PFSK-1 (cell line): Measurements from ENCODE around the genes MT1M, CPNE2, PLLP and CX3CL1.

- RRBS: 38% methylated on average over 24 of the region's 43 CpGs
Measured at GRCh38 chr16:56632361-56633217, at the start of gene MT1M. Gene MT1M, plus strand, starts transcription at chr16:56632659.

DNA sequence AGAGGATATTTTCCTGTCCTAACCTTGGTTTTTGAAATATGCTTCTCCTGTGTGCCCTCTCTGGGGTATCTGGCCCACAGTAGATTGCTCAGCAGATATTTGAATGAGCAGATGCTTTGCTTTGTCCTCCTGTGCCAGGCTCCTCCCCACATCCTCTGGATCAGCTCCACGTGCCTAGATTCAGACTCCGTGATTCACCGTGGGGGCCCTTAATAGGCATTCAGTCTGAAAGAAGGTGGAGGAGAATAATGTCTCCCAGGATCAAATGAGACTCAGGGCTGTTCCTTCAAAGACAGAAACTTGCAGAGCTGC lies 16.1 kb upstream of the SLC12A3 start:
- RRBS: no CpG with 5 or more reads among the region's 3 CpGs

DNA sequence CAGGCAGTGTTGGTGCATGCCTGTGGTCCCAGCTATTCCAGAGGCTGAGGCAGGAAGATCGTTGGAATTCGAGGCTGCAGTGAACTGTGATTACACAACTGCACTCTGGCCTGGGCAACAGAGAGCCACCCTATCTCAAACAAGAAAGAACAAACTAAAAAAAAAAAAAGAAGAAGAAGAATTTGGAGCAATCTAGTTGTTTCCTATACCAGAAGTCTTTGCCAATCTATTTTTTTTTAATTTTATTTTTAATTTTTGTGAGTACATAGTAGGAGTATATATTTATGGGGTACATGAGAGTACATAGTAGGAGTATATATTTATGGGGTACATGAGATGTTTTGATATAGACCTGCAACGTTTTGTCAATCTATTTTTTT lies 6.1 kb downstream of the CETP start:
- RRBS: no CpG with 5 or more reads among the region's 3 CpGs

- RRBS: no CpG with 5 or more reads among the region's 9 CpGs
Measured at GRCh38 chr16:56981217-56981771, 8.1 kb upstream of the NLRC5 start.

GRCh38 chr16:57062161-57062810 lies 30.1 kb upstream of the CPNE2 start:
- RRBS: no CpG with 5 or more reads among the region's 12 CpGs

GRCh38 chr16:57092110-57093169 lies at the start of gene CPNE2:
Gene CPNE2, plus strand, starts transcription at chr16:57092583.
- RRBS: under 1% methylated on average over 51 of the region's 139 CpGs

DNA sequence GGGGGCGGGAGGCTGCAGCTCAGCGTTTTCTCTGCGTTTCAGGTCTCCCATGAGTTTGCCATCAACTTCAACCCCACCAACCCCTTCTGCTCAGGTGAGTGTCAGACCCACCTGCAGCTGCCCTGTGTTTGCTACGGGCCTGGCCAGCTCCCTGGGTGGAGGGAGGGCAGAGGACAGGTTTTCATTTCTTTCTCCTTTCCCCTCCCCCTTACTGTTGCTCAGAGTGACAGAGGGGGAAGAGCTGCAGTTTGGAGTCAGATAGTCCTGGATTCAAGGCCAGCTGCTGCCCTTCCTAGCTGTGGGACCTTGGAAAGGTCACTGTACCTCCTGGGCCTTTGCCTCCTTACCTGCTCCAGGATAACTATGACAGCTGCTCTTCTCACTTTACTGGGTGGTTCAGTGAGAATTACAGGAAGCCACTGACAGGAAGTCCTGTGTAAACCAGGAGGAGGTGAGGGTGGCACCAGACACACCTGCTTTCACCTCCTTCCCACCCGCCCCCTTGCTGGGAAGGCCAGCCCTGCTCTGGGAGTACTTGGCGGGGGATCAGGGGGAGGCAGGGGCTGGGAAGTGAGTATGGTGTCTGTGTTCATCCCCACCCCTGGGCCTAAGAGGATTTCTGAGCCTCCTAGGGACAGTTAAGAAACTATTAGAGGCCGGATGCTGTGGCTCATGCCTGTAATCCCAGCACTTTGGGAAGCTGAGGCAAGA lies 42.5 kb downstream of the CPNE2 start:
- RRBS: no CpG with 5 or more reads among the region's 7 CpGs

DNA sequence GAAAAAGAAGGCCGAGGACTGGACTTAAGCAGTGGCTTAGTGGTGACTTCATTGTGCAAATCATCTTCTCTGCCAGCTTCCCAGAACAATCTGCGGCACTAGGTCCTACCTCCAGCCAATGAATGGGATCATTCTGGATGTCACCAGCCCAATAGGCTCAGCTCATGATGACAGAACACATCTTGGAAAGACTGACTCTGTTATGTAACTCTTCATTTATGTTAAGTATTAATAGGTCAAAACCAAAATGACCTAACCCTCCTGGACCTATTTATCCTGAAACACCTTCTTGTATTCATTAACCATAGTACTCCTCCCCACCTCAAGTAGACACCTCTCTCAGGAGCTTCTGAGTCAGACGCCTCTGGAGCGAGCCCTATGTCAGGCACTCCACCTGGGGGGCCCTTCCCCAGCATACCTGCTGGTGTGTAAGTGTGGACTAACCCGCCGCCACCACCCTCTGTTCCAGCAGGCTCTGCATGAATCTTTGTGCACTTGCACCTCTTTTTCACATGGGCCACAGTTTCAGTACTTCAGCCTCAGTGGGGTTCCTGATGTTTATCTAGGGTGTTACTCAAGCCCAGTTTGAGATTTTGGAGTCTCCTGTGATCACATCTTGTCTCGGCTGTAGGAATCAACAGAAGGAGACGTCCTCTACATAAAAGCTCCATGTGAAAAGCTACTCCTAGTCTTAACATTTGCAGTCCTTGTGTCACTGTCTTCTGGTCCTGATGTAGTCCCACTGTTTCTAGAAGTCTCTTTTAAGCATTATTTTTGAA lies 7.3 kb downstream of the ARL2BP start:
- RRBS: no CpG with 5 or more reads among the region's 8 CpGs

GRCh38 chr16:57253244-57253627 lies 8.2 kb downstream of the ARL2BP start:
- RRBS: no CpG with 5 or more reads among the region's 2 CpGs

DNA sequence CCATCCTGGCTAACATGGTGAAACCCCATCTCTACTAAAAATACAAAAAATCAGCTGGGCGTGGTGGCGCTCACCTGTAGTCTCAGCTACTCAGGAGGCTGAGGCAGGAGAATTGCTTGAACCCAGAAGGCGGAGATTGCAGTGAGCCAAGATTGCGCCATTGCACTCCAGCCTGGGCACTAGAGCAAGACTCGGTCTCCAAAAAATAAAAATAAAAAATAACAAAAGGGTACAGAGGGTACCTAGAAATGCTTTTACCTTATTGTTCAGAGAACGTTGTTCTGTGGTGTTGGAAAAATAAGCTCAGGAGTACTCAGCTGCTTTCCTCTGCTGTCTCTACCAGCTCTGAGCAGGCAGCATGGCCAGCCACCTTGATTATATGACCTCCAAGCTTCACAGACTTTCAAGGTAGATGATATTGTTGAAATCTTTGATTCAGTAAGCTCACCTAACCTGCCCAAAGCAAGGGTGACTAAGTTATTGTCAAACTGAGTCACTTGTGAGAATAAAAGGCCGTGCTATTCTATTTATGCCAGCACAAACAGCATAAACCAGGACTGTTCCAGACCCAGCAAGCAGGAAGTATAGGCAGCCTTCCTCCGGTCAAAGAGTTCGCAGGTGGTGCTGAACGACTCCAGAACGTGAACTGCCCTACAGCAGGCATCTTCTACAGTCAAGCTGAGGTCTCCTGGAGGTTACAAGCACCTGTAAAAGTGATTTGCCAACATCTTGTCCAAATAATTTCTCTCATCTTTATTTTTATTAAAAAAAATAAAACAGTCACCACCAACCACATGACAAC lies 10.5 kb downstream of the ARL2BP start:
- RRBS: no CpG with 5 or more reads among the region's 11 CpGs

DNA sequence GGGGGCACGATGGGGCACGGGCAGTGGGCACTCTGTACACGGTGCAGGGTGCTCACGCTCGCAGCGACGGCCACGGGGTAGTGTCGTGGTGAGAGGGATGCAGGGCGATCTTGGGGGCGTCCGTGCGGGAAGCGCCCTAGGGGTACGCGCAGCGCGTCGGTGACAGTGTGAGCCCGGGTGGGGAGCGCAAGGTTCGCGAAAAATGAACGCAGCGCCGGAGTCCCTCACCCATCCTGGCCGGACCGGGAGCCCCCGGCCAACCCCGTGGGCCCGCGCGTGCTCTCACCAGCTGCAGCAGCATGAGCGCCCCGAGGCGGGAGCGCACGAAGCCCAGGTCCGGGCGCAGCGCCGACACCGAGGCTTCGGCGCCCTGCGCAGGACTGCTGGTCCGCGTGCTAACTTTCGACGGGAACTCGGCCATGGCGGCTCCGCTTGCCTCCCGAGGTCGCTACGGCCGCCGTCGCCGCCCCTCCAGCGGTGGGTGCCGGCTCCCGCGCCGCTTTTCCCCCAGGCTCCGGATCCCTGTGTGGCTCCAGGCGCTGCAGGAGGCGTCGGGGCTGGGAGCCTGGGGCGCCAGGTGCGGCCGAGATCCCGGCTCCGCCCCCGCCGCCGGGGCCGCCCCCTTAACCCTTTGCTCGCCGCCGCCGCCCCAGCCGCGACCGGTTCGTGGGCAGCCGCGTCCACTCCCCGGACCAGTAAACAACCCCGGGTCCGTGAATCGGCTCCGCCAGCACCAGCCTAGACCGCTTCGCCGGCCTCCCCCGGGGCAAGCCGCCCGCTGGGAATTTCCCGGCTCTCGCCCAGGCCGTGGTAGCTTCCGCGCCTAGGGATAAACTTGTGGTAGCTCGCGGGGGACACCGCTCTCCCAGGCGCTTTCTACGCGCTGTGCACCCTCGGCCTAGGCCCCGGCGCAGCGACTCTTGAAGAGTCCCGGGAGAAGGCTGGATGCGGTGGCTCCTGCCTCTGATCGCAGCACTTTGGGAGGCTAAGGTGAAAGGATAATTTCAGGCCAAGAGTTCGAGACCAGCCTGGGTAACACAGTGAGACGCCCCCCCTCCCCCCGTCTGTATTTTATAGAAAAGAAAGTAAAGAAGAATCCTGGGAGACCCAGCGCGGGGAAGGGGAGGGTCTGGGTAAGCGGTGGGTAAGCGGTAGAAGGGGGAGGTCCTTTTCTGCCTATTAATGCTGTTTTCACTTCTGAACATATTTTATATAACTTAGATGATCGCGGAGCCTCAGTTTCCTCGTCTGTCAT lies at the start of gene PLLP:
Gene PLLP (minus strand): TSS at position 553 of the 1,255 bp plus-strand sequence.
- RRBS: 49% methylated on average over 50 of the region's 127 CpGs

DNA sequence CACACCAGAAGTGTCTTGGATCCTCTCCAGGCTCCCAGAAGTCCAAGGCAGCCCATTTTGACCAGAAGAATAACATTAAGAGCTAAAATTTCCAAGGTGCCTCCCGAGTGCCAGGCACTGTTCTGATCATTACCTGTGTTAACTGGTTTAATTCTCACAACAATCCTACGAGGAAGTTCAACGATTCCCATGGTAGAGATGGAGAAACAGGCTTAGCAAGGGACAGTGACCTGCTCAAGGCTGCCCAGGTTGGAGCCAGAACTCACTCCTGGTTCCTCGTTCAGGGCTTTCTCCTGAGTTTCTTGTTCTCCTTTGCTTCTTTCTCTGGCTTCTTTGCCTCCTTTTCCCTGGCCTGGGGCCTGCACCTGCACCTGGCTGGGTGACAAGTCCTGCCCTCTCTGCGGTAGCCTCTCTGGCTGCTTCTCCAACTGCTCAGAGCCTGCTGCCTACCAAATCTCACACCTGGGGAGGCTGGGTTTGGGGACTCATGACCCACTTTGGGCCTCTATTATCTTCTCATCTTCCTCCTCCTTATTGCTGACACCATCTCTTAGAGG lies 2.8 kb downstream of the CCL22 start:
- RRBS: no CpG with 5 or more reads among the region's 5 CpGs

DNA sequence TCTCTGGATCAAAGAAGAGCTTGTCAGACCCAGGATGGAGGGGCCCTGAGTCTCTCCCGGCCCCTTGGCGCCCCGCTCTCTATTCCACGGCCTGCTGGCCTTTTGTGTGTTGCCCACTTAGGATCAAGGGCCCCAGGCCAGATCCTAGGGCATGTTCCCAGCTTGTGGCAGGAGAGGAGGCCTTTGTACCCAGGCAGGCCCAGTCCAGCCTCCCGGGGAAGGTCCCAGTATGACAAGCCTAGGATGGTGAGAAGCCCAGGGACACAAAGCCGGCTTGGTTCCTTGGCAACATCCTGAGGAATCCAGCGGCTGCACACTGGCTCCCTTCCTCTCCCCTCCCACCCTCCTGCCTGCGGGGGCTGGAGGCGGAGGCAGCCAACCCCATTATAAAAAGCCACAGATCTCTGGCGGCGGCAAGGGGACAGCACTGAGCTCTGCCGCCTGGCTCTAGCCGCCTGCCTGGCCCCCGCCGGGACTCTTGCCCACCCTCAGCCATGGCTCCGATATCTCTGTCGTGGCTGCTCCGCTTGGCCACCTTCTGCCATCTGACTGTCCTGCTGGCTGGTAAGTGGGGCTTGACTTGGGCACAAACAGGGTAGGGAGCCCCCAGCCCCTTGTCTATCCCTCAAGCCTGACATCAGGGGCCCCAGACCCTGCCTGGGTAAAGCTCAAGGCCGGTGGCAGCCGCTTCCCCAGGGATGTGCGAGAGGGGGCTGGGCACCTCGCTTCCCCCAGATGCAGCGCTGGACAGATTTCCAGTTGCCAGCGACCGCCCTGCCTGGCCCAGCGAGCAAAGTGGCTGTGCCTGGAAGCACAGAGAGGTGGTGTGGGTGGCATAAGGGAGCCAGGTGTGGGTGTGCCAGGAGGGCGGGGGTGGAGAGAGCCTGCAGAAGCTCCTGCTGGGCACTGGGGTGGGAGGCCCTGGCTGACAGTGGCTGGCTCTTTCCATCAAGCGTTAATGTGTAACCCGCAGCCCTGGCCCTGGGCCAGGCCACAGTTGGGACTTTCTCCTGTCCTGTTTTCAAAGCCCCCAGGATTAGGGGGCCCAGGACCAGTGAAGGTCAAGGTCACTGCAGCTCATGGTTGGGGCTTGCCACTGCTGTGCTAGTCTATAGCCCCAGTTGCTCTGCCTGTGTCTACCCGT lies at the start of gene CX3CL1:
Gene CX3CL1 (plus strand): TSS at position 416 of the 1,144 bp plus-strand sequence.
- RRBS: 5% methylated on average over 2 of the region's 30 CpGs

- RRBS: no CpG with 5 or more reads among the region's 8 CpGs
Measured at GRCh38 chr16:57500740-57501351, 14.6 kb upstream of the DOK4 start.

DNA sequence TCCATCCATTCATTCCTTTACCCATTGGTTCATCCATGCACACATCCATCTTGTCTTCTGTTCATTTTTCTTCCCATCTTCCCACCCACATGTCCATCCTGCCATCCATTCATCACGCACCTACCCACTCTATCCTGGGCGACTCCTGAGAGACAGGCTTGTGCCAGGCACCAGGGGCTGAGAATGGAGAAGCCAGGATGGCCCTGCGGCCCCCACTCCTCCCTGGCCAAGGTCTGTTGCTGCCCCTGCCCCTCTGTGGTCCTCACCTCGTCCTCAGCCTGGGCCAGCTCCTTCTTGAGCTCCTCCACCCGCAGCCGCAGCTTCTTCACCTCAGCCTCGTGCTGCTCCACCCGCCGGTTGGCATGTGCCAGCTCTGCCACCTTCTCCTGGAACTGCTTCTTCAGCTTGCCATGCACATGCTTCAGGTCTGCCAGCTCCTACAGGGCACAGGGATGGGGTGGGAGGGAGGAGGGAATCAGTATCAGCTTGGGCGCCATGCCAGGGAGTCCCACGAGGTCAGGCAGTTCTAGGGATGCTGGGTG lies 20.3 kb downstream of the CCDC102A start:
- RRBS: no CpG with 5 or more reads among the region's 11 CpGs

GRCh38 chr16:57544118-57544926 lies 1.9 kb downstream of the ADGRG5 start:
- RRBS: no CpG with 5 or more reads among the region's 6 CpGs

DNA sequence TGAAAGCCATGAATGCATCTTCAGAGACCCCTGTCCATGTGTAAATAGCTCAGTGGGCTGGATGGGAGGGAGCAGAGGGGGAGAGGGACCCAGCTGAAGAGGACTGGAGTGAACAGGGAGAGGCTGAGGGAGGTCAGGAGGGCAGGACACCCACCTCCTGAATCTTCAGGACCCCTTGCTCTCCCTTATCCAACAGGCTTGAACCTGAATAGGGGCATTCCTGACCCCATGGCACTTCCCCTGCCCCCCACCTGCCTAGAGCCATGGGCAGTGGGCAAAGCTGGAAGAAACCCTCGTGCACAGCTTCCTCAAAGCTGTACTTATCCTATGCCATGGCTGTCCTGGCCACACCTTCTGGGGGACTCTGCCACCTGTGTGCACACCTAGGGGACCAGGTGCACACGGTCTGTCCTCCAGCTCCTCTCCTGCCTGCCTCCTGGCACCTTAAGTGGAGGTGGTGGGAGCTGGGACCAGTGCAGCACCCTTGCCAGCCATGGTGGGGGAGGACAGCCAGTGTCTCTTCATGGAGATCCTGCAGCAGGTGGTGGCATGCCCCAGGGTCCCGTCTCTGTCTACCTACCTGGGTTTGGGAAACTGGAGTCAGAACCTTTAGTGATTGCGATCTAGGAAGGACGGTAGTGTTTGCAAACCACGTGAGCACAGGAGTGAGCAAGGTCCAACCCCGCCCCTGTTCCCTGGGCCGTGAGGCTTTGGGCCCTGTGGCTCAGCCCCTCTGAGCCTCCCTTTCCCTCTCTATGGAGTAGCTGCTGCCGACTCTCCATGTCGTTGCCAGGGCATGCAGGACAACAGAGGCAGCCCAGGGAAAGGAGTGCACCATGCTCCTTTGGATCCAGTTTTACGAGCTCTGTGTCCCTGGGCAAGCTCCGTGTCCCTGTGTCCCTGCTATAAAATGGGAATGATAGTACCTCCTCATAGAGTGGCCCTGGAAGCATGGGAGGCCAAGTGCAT lies 6.8 kb downstream of the ADGRG1 start:
- RRBS: no CpG with 5 or more reads among the region's 12 CpGs

- RRBS: no CpG with 5 or more reads among the region's 20 CpGs
Measured at GRCh38 chr16:57736459-57737204, 1.1 kb downstream of the KATNB1 start.

DNA sequence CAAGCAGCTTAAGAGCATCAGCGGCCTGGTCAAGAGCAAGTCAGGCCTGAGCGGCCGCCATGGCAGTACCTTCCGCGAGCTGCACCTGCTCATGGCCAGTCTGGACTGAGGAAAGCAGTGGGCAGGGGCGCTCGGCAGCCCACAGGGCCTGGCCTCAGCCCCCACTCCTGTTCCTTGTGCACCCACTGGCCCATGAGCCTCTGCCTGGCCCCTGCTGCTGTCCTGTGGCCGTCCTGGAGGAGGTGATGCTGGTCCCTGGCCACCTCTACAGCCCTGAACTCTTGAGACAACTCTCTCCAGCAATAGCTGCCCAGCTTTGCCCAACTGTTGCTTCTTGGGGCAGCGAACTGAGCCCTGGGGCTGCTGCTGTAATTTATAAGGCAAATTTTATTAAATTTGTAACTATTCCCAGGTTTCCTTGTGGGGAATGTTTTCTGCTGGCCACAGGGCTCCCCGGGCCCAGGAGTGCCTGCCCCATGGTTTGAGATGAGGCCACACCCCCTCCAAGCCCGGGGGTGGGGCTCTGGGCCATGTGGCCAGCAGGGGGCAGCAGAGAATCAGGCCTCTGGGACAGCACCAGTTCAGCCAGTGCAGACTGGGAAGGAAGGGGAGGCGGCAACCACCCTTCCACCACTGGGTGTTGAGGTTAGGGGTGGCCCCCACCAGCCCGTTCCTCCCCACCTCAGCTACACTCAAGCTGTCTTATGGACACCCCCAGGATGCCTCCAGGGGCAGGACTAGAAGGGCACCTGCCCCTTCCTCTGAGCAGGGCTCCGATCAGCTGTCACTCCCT lies 21.5 kb downstream of the KATNB1 start:
- RRBS: 5% methylated on average over 2 of the region's 14 CpGs

GRCh38 chr16:57769609-57769993 lies 32.7 kb downstream of the KIFC3 start:
- RRBS: no CpG with 5 or more reads among the region's 18 CpGs